ENCODE data around the gene CUL2.

DNA sequence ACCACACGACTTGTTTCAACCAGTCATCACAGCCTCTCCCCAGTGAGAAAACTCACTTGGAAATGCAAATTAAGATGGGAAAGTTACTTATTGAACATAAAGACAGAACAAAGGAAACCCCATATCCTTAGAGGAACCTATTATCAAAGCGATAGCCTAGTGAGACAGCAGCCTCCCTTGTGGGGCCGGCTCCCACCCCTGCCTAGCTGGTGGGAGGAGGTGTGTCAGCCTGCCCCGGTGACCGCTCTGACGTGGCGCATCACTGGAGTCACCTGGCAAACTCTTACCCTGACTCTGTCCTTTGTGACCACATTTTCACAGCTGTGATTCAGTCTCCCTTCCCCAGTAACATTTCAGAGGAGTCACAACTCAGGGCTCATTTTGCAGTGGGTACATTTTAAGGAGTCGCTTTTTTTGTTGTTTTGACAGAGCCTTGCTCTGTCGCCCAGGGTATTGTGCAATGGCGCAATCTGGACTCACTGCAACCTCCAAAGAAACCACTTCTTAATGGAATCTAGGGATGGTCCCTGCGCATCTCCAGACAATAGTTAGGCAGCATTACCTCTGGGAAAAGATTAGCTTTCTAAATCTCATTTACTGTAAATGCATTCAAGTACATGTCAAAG, 126.7 kb upstream of the PARD3 start:
- PRO-cap, 2 experiments: no peak in any of the 2 experiments

DNA sequence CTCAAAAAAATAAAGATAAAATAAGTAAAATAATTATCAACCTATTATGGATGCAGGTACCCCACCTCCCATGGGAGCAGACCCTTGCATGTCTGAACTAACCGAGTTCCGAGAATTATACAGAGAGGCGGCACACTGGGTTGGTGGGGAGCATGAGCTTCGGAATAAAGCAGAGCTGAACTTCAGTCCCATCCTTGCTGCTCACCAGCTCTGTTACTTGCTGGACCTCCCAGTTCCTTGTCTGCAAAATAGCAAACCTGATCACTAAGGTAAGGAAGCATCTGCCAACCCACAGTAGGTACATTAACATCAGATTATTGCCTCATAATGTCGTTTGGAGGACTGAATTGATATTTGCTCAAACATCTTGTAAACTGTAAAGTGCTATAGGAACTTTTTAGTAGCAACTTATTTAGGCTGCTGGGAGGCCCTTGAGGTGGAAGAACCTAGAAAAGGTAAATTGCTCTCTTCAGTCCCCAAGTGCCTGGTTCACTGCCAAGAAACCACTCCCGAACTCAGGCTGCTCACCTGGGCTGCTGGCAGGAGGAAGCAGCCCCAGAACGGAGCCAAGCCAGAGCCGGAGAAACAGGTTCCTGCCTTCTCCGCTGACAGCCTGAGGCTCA, 136.3 kb downstream of the CUL2 start:
- PRO-cap, 2 experiments: no peak in any of the 2 experiments

- PRO-cap, 2 experiments: peak in 2 of 2 experiments; most common plus-strand start chr10:35090329 (in 1); most common minus-strand start chr10:35090331 (in 2)
Measured at GRCh38 chr10:35090111-35091015, at the start of gene CUL2. TSS of gene CUL2 (minus strand) at chr10:35090341.

- PRO-cap, 2 experiments: peak in 2 of 2 experiments; most common plus-strand start chr10:35127609 (in 1); most common minus-strand start chr10:35127770 (in 2)
Measured at GRCh38 chr10:35127363-35128018, 845 bp downstream of the CREM start.

DNA sequence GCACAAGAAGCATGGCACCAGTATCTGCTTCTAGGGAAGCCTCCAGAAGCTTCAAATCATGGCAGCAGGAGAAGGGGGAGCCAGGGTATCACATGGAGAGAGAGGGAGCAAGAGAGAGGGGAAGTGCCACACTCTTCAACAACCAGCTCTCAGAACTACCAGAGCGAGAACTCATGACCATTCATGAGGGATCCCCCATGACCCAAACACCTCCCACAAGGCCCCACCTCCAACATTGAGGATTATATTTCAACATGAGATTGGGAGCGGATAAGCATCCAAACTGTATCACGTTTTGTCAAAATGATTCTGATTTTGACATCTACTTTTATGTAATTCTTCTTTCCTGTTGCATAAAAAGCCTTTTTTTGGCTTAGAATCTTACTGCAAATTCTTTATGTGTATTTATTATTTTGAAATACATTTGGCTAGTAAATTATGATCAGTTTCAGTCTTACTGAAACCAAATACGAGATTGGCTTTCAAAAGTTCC, 38.6 kb downstream of the CREM start:
- PRO-cap, 2 experiments: no peak in any of the 2 experiments

- PRO-cap, 2 experiments: peak in 2 of 2 experiments; most common plus-strand start chr10:35195902 (in 2); most common minus-strand start chr10:35195745 (in 2)
Measured at GRCh38 chr10:35195479-35196640, 69.2 kb downstream of the CREM start.

DNA sequence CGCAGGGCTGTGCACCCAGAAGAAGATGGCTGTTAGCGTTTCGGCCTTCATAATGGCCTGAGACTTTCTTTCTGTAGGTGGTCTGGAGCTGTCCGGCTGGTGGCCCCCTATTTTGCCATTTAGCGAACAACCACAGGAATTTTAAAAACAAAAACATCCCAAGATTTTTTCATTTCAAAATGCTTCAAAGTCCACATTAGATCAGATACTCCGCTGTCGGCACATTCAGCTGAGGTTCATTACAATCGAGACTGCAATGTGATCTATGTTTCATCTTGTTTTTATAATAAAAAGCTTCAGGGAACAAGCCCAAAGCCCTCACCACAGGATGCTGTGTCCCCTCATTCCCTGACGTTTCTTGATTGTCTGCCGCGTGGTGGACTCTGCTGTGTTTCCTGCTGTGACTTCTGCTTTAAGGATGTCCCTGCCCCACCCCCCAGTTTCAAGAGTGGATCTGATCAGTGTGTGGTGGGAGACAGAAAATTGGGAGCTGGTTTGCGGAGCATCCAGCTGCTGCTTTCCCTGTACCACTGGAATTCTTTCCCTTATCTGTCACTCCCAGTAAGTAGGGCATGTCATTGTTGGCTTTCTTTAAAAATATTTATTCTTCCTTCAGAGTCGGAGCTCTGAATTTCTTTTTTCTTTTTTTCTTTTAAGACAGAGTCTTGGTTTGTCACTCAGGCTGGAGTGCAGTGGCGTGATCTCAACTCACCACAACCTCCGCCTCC, 86.2 kb downstream of the CREM start:
- PRO-cap, 2 experiments: no peak in any of the 2 experiments

GRCh38 chr10:35331793-35332433, 4.4 kb upstream of the CCNY start:
- PRO-cap, 2 experiments: no peak in any of the 2 experiments

GRCh38 chr10:35407467-35408155, 71.3 kb downstream of the CCNY start:
- PRO-cap, 2 experiments: no peak in any of the 2 experiments

GRCh38 chr10:35408485-35409661, 72.6 kb downstream of the CCNY start:
- PRO-cap, 2 experiments: no peak in any of the 2 experiments

- PRO-cap, 2 experiments: no peak in any of the 2 experiments
Measured at GRCh38 chr10:35409918-35410399, 73.7 kb downstream of the CCNY start.

- PRO-cap, 2 experiments: no peak in any of the 2 experiments
Measured at GRCh38 chr10:35424517-35425412, 88.5 kb downstream of the CCNY start.

DNA sequence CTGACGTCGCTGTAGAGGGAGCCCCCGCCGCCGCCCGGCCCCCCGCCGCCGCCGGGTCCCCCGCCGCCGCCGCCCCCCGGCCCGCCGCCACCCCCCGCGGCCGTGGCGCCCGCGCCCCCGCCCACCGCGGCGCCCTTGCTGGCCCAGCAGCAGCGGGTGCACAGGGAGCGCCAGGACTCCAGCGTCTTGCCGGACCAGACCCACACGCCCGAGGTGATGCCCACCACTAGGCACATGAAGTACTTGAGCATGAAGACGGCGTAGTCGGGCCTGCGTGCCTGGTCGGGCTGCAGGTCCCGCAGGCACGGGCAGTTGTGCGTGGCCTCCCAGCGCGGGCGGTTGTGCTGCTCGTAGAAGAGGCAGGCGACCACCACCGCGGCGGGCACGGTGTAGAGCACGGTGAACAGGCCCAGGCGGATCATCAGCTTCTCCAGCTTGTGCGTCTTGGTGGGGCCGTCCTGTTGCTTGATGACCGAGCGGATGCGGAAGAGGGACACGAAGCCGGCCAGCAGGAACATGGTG, 2.6 kb downstream of the FZD8 start:
- PRO-cap, 2 experiments: no peak in any of the 2 experiments

GRCh38 chr10:36278935-36279403, 636.9 kb upstream of the FZD8 start:
- PRO-cap, 2 experiments: no peak in any of the 2 experiments

- PRO-cap, 2 experiments: no peak in any of the 2 experiments
Measured at GRCh38 chr10:37560742-37561029, 296.7 kb downstream of the ZNF248 start.

DNA sequence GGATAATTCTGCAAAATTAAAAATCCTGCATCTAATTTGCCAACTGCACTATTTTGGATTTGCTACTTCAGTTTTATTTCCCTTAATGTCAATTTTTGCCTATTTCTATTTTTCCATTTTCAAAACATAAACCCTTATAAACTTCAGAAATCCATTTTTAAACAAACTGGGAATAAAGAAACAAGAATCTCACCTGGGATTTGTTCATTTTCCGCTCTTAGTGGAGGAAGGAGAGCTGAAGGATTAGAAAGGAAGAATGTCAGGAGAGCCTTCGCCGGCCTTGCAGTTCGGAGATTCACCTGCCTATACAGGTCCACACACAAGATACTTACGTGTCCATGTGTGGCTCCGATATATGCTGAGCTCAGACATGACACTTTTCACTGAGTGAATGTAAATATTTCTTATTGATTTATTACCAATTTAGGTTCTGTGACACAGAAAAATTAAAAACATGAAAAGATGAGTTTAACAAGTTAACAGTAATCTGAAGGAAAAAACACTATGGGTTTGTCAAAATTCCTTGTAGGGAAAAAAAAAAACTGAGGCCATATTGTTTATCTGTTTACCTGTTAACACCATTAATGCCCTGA, 1.2 kb downstream of the ZNF248 start:
- PRO-cap, 2 experiments: no peak in any of the 2 experiments

GRCh38 chr10:37860755-37861487, 3.5 kb upstream of the ZNF248 start:
- PRO-cap, 2 experiments: no peak in any of the 2 experiments

DNA sequence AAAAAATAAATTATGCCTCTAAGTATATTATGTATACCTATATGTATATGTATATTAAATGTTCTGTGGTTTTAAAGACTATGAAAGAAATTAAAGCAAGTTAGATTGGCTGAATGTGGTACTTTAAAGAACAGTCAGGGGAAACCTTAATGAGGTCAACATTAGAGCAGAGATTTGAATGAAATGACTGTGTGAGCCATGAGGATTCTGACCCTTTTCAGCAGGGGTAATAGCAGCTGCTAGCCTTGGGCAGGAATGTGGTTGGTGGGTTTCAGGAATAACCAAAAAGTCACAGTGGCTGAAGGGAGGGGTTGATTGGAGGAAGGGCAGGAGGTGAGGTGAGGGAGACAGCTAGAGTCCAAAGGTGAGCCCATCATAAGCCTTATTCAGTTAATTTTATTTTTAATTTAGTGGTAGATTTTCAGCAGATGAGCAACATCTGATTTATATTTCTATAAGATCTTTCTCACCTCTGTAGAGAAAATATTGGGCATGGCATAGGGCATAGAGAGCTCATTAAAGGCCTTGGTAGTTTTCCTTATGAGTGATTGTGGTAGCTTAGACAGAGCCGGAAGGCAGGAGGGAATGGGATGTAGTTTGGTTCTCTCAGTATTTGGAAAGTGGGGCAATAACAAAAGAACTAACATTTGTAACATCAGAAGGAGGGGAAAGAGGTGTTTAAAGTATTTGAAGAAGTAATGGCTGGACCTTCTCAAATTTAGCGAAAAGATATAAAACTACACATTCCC, 7.8 kb downstream of the ZNF33A start:
- PRO-cap, 2 experiments: no peak in any of the 2 experiments

GRCh38 chr10:38038351-38038699, 27.9 kb downstream of the ZNF33A start:
- PRO-cap, 2 experiments: no peak in any of the 2 experiments

GRCh38 chr10:42753526-42754029, 29.0 kb upstream of the BMS1 start:
- PRO-cap, 2 experiments: no peak in any of the 2 experiments

Measured in helper T cell (primary cell).